Cardiac ventricle fibroblast (primary cell): Measurements from ENCODE around the genes GPRIN2, FAM25G, SYT15B, VSTM4, C10orf53 and OGDHL.

DNA sequence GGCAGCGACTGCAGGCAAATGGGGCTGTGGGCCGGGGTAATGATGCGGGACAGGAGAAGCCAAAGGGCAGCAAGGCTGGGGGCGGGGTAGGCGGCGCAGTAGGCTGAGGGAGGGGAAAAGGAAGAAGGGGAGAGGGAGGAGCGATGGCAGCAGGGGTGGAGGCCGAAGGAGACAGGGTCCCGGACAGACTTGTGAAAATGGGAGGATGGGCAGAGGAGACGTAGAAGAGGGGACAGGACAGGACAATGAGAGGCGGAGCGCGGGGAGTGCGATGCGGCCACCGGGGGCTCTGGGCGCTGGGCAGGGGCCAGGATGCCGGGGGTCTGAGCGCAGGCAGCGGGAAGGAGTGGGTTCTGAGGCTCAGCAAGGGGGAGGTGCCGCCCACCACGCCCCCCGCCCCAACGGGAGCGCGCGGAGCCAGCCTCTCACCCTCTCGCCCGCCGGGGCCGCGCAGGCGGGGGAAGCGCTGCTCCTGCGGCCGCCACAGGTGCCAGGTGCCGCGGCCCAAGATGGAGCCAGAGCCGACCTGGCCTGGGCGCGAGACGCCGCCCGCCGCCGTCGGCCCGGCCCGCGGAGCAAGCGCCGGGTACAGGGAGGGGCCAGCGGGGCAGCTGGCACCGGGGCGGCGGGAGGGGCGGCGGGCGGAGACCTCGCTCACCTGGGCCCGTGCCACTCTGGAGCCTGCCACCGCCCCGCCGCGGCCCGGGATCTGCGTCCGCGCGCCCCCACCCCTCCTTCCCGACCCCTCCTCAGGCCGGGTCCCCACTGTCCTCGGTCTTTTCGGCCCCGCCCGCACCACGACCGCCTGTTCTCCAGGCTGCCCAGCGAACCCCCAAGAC lies at the start of gene GPRIN2:
TSS of gene GPRIN2 (minus strand) at position 590 of the 839 bp plus-strand sequence.
- RAMPAGE, long total RNA = no peak

DNA sequence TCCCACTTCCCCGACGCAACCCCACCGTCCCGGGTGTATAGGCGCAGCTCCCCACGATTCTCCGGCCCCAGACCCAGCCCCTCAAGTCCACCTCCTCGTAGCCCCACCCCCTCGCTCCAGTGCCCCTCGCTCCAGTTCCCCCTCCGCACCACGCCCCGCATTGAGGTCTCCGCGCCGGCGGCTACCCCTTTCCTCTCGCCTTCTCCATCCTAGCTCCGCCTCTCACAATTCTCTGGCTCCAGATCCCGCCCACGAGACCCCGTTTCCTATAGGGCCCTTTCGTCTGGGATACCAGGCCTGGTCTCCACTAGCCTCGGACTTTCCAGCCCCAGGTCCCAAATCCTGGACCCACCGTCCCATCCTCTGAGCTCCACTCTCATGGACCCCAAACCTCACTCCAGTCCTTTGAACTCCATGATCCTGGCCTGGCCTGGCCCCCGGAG lies 471 bp upstream of the GPRIN2 start:
- RAMPAGE, long total RNA = no peak

DNA sequence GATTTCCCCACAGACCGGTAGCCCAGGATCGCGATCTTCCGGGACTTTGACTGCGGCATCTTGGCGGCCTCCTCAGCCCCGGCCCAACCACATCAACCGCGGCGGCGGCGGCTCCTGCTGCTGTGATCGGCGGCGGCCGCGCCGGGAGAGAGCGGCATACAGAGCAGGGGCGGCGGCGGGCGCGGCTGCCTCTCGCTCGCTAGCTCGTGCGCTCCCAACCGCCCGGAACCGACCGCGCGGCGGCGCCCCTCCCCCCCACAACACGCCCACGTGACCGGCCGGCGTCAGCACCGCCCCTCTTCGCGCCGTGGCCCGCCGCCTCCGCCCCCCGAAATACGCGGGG lies 56.5 kb downstream of the SYT15 start:
- RAMPAGE, long total RNA = no peak

- RAMPAGE, long total RNA = no peak
Observed at GRCh38 chr10:47023231-47023768, 112.1 kb downstream of the PTPN20 start.

- RAMPAGE, long total RNA = no peak
Observed at GRCh38 chr10:47298687-47299171, 1.3 kb upstream of the GDF10 start.

- RAMPAGE, long total RNA = no peak
Observed at GRCh38 chr10:47491482-47491855, at the start of gene FAM25G. Gene FAM25G, minus strand, starts transcription at chr10:47491700.

DNA sequence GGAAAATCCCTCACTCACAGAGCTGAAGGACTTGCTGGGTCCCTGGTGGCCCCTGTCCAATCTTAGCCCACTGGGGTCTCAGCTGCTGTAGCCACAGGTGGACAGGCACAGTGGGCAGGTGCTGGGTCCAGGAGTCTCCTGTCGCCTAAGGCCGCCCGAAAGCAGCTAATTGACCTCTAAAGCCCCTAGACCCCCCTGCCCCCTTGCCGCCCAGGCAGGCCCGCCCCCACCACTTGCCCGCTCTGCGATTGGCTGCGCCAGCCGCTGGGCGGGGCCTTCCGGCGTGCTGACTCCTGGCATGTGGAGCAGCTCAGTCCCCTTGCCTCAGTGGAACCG lies 59.8 kb upstream of the AGAP9 start:
- RAMPAGE, long total RNA = no peak

- RAMPAGE, long total RNA = no peak
Observed at GRCh38 chr10:47763038-47763609, at the start of gene SYT15B. Gene SYT15B, minus strand, starts transcription at chr10:47763592.

GRCh38 chr10:48342343-48342946 lies 36.0 kb downstream of the MAPK8 start:
- RAMPAGE, long total RNA = no peak

DNA sequence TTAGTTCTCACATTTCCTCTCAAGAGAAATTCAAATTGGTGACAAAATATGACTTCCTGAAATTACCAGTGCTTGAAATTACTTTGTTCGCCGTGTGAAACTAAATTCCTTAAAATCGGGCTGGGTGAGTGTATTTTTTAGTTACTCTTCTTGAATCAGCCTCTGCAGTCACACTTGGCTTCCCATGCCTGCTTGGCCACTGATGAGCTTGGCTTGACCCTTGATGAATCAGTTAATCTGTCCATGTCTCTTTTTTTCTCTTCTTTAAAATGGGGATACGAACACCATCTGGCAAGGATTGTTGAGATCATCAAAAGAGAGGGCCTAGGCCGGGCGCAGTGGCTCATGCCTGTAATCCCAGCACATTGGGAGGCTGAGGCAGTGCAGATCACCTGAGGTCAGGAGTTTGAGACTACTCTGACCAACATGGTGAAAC lies 19.0 kb upstream of the ARHGAP22 start:
- RAMPAGE, long total RNA = no peak

GRCh38 chr10:48677986-48678414 lies 6.7 kb upstream of the WDFY4 start:
- RAMPAGE, long total RNA = no peak

DNA sequence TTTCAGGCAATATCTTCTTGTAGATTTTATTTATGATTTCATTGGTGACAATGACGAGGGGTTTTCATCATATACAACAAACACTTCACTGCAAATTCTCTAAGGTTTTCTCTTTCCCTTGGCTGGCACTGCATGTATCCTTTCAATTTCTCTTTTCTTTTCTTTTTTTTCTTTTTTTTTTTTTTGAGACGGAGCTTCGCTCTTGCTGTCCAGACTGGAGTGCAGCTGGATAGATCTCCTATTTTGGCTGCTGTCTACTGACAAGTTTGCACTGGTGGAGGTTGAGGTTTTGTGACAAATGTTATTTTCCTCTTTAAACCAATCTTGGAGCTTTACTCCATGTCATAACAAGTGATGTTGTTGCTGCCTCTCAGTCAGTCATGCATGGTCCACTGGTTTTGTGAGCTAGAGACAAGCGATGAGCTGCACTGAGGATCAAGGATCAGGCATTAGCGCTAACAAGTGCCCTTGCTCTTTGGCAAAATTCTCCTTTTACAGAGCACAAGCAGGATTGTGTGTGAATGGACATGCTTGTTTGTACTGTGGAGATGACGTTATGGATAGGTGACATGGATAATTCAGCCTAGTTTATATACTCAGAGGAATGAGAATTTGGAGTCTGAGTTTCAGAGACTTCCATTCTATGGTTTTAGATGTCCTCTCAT lies 836 bp upstream of the WDFY4 start:
- RAMPAGE, long total RNA = no peak

DNA sequence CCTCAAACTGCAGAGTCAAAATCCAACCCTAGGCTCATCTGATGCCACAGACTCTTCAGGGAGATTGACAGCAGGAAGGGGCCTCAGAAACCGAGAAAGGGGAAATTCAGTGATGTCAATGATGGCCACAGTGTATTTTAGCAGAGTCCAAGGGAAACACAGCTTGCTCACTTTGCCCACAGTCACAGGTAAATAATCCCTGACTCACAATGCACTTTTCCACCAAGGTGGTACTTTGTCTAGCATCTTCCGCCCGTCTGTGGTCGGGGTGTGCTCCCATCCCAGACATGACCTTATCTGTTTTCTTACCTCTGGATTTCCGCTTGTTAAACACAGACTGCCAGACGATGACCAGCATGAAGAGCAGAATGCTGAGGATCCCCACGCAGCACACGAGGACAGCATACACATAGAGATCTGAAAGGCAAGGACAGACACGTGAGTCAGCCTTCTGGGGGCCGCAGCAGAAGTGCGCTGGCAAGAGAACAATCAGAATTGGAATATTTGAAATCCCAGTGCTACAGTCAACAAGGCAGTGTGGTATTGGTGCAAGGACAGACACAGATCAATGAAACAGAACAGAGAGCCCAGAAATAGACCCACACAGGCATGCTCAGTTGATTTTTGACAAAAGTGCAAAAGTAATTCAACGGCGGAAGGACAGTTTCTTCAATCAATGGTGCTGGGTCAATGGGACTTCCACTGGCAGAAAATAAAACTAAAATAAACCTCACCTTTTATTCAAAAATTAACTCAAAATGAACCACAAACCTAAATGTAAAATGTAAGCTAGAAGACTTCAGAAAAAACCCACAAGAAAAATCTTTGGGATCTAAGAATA lies 38.2 kb downstream of the VSTM4 start:
- RAMPAGE, long total RNA = no peak

DNA sequence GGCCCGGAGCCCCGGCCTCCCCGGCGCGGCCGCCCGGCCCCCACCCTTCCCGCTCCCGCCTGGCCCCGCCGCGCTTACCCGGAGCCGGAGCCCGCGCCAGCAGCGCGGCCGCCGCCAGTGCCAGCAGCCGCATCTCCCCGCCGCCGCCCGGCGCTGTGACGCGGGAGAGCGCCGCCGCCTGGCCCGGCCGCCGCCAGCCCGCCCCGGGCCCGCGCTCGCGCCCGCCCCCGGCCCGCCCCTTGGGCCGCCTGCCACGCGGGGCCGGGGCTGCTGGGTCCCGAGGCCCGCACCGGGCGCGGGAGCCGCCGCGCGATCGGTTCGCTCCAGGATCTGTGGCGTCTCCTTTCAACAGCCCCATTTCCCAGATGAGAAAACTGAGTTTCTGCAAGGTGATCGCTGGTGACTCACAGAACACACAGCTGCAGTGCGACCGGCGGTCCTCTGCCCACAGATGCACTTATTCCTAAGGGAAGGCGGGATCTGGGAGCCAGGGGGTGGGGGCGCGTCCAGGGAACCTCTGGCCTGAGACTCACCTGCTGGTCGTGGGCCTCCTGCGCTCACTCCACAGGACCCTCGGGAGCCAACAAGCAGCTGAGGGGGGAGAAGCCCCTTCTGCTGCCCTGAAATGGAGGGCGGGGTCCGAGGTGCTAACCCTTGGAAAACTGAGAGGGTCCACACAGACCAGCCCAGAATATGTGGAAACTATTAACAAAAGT lies at the start of gene VSTM4:
TSS of gene VSTM4 (minus strand) at position 170 of the 716 bp plus-strand sequence.
- RAMPAGE, long total RNA = no peak

DNA sequence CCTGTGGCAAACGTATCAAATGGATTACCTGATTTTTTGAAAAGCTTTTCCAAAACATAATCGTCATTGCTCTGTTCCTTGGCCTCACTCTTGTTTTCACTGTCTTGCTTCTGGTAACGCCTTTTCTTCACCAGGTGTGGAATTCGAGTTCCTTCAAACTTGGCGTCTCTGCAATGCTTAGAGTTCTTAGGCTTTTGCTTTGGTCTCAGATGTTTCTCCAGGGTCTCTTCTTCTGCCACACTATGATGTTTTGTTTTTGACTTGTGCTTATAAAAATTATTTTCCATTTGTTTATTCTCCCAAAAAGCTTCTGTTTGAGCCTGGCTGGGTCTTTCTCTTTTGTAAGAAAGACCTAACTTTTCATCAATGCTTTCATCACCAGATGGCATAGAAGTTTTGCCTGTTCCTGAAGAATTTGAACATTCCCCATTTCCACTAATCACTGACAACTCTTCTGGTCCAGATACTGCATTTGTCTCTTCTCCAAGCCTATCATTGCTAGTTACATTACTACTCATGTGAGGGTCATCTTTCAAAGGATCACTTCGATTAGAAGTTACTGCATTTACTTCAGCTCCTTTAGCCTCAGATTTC lies 68.7 kb downstream of the ERCC6 start:
- RAMPAGE, long total RNA = no peak

- RAMPAGE, long total RNA = no peak
Observed at GRCh38 chr10:49496073-49496382, 42.9 kb downstream of the ERCC6 start.

- RAMPAGE, long total RNA = no peak
Observed at GRCh38 chr10:49679180-49679960, at the start of gene C10orf53. Gene C10orf53, plus strand, starts transcription at chr10:49679651.

- RAMPAGE, long total RNA = no peak
Observed at GRCh38 chr10:49761380-49762501, at the start of gene OGDHL. Gene OGDHL, minus strand, starts transcription at chr10:49762323.

- RAMPAGE, long total RNA = no peak
Observed at GRCh38 chr10:49964016-49964987, 22.4 kb downstream of the TIMM23B start.

GRCh38 chr10:50260826-50261282 lies 9.5 kb upstream of the ASAH2 start:
- RAMPAGE, long total RNA = no peak